Endometrial microvascular endothelial cells (primary cell): ENCODE results near the genes NEUROD6 and FKBP9.

- RAMPAGE, long total RNA = no peak
Observed at GRCh38 chr7:30898600-30898949, 13.1 kb upstream of the AQP1 start.

GRCh38 chr7:30914185-30914512 is 2.5 kb downstream of the AQP1 start:
- RAMPAGE, long total RNA = no peak

GRCh38 chr7:31340513-31340896 is at the start of gene NEUROD6:
Gene NEUROD6, minus strand, starts transcription at chr7:31340726.
- RAMPAGE, long total RNA = no peak

- RAMPAGE, long total RNA = no peak
Observed at GRCh38 chr7:32154778-32155346, 84.7 kb upstream of the PDE1C start.

- RAMPAGE, long total RNA = no peak
Observed at GRCh38 chr7:32205530-32205872, 135.3 kb upstream of the PDE1C start.

DNA sequence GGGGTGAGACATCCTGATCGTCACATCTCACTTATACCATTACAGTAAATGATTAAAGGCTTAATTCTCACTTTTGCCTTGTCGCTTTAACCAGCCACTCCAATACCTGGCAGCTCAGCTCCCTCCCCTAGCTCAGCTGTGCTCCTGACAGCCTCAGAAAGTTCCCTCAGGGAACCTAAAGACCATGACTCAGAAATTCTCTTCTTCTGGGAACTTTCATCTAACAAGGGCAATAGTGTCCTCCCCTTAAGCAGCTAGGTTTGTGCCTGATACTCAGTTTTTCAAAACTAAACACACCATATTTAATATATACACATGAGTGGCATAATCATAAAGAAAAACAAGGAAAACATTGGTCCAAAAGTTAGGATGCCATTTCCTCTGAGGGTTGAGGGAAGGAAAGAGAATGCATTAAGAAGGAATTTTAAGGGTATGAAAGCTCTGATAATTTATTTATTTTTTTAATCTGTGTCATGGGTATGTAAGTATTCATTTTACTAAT is 174.3 kb downstream of the AVL9 start:
- RAMPAGE, long total RNA = no peak

DNA sequence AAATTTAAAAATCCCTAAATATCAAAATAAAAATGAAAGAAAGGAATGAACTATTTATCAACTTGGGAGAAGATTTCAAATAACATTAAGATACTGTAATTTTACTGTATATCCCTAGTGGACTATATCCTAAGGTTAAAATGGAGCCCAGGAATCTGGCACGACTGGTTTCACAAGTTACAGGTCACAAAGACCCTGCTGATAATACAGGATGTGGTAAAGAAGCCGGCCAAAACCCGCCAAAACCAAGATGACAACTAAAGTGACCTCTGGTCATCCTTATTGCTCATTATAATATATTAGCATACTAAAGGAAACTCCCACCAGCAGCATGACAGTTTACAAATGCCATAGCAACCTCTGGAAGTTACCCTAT is 185.3 kb downstream of the AVL9 start:
- RAMPAGE, long total RNA = no peak

- RAMPAGE, long total RNA = no peak
Observed at GRCh38 chr7:32862971-32863748, 28.4 kb downstream of the KBTBD2 start.

- RAMPAGE, long total RNA = no peak
Observed at GRCh38 chr7:32891976-32892461, 459 bp upstream of the KBTBD2 start.

GRCh38 chr7:32957108-32957714 is at the start of gene FKBP9:
Gene FKBP9, plus strand, starts transcription at chr7:32957440.
- RAMPAGE, long total RNA = no peak

DNA sequence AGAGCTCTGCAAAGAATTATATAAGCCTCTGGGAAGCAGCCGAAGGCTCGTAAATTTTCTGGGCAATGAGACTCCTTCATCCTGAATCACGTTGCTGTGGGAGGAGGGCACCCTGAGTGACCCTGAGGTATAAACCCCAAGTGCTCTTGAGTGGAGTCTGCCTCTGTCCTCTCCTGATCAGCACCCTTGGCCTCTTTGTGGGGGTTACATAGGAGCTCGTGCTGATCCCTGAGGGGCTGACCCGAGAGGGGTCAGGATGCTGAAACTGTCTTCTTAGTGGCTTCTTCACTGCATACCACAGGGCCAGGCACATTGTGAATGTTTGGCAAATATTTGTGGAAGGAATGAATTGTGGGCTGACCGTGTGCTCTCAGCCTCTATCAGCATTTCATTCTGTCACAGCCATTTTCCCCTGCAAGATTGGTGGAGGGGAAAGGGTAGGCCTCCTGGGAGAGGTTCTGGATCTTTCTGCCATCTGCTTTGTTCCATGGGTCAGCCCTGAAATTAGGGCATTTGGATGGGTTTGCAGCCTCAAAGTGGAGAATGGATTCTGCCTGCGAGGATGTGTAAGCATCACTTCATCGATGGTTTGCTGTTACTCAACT is 34.1 kb downstream of the FKBP9 start:
- RAMPAGE, long total RNA = no peak

DNA sequence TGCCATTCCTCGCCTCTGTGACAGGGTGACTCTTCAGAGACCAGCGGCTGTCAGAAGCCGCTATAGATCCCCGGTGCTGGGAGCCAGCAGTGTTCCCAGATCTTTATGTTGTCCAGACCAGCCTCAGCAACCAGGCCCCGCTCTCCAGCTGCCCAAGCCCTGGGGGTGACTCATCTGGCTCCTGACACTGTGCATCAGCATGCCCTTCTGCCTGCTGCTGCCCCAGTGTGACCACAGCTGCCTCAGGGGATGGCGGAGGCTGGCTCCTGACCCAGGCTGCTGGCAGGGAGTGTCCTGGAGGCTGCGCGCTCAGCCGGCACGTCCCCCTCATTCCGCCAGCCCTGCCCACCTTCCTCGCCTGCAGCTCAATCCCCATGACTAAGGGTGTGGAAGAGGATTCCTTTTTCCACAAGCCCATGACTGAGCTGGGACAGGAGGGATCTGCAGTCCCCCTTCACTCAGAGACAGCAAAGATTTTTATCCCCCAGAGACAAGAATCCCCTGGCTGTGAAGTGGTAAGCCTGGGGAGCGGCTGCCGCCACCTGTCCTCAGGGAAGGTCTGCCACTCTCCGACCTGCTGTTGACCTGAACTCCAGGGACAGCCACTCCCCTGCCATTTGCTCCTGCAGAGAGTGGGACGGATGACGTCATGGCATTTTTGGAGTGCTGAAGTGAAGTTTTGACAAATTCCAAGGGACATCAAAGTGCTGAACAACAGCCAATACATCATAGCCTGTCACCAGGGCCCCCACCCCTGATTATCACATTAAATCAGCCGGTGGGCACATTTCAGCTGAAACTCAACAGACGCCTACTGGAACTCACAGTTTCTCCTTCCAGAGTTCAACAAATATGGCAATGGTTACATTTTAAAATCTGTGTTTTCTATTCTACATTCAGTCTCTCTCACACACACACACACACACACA is 182.7 kb upstream of the BMPER start:
- RAMPAGE, long total RNA = no peak

GRCh38 chr7:33932742-33933174 is 27.4 kb downstream of the BMPER start:
- RAMPAGE, long total RNA = no peak

GRCh38 chr7:34748124-34748884 is 90.3 kb downstream of the NPSR1 start:
- RAMPAGE, long total RNA = no peak

DNA sequence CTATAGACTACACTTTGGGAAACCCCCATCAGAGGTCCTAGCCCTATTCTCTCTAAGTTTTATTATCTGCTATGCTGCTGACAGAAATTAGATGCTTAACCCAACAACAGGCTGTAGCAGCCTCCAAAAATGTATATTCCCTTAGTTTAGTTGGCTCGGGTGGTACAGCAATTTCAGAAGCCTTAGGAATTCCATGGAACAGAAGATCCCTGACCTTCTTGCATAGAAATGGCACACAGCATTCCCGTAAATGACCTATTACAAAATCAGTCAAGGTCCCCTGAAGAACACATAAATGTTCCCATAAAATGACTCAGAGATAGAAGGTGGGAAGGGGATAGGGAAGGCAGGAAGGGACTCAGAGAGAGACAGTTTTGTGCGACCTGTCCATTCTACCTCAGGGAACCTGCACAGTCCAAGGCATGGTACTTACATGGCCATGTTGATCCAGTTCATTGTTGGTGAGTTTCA is 9.3 kb downstream of the TBX20 start:
- RAMPAGE, long total RNA = no peak

DNA sequence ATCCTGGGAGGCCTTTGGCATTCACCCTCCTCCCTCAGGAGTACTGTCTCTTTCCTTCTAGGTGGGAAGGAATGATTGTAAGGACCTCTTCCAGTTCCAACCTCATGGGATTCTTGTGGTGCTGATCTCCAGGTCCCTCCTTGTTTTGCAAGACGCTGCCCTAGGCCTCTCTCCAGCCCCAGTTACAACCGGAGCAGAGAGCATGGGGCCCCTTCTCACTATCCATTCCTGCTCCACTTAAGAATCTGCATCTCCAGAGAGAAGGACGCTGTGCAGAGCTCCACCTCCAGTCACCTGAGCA is 132.8 kb upstream of the TBX20 start:
- RAMPAGE, long total RNA = no peak

- RAMPAGE, long total RNA = no peak
Observed at GRCh38 chr7:35624710-35625232, 70.2 kb downstream of the HERPUD2 start.

- RAMPAGE, long total RNA = no peak
Observed at GRCh38 chr7:35678352-35678733, 16.6 kb downstream of the HERPUD2 start.

DNA sequence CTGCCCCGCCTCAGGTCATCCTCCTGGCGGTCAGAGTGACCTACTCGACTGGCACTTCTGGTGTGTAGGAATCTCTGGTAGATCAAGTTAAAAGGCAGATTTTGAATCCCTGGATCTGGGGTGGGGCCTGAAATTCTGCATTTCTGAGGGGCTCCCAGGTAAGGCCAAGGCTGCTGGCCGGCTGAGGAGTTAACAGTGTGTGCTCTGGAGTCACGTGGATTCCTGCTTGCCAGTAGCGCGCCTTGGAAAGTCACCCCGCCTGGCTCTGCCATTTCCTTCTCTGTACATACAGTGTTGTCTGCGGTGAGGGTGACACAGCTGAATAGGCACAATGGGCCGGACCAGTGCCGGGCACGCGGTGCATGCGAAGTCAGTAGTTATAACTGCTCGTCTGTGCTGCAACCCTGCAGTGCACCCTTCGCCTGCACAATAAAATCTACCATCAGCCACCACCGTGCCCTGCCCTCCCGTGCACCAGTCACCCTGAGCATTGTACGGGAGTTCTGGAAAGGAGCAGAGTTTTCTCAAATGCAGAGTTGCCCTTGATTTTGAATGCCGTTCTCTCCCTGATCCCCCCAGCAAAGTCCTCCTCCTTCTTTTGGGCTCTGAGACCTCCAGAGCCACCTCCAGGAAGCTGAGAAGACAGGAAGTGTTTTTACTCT is 67.9 kb upstream of the EEPD1 start:
- RAMPAGE, long total RNA = no peak

DNA sequence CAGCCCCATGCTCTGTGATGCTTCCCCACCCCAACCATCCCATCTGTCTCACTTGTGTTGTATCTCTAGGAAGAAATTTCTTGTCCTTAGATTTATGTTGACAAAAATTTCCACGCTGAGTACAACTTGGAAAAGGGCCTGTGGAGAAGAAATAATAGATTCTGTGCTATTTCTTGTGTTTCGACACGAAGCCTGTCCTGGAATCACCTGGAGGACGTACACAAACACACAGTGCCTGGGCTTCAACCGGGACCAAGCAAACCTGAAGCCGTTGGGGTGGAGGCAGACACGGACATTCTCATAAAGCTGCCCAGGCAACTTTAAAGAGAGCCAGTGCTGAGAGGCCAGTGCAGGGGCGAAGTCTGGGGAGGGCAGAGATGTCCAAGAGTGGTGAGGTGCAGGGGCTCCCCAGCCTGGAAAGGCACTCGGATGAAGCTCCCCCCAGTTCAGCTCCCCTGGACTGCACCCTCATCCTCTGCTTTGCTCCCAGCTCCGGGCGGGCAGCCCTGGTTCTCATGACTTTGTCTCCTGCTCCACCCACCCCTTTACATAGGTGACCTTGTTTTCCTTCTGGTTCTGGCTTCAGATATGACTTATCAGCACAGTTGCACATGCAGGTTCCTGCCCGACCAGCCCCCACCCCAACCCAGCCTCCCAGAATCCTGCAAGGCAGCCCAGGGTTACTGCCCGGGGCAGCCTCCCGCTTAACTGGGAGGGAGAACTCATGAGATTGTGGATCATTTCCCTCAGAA is 60.8 kb upstream of the EEPD1 start:
- RAMPAGE, long total RNA = no peak